GM23248 (cell line): ENCODE measurements around a stretch of chr3.

DNA sequence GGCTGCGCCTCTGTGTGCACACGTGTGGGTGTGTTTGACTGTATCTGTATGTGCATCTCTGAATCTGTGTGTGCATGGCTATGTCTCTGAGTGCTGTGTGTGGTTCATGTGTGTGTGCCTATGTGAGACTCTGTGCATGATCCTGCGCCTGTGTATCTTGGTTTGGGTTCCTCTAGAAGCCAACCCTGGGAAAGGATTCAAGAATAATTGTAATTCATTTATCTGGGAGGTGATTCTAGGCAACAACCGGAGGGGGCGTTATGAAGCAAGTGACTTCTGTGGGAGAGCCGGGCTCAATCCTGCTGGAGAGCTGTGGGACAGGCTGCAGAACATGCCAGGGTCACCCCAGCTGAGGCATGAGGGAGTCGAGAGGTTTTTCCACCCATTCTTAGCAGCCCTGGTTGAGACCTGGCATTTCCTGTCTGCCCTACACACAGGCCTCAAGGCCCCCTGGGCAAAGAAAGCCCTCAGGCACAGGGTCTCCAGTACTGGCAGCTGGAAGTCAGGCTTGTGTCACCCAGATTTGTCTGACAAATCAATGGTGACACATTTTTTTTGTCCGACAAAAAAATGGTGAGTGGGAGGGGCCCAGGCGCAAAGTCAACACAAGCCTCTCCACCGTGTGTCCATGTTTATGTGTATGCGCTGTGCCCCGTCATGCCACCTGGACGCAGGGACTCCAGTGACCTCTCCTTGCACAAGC lies 21.1 kb upstream of the ALAS1 start:
- RAMPAGE, long total RNA = no peak

GRCh38 chr3:52202403-52202873 lies 4.5 kb downstream of the ALAS1 start:
- RAMPAGE, long total RNA = no peak

- RAMPAGE, long total RNA = no peak
Measured at GRCh38 chr3:52255728-52256530, 10.4 kb downstream of the PPM1M start.

DNA sequence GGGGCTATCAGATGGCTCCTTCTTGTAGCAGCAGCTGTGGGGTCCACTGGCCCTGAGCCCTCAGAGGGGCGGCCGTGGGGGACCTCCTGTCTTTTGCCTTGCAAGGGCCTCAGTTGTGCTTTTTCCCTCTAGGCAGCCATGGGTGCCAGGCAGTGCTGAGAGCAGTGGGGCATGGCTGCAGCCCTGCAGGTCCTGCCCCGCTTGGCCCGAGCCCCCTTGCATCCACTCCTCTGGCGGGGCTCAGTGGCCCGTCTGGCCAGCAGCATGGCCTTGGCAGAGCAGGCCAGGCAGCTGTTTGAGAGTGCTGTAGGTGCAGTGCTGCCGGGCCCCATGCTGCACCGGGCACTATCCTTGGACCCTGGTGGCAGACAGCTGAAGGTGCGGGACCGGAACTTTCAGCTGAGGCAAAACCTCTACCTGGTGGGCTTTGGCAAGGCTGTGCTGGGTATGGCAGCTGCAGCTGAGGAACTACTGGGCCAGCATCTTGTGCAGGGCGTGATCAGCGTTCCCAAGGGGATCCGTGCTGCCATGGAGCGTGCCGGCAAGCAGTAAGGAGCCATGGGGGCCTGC lies 2.6 kb downstream of the GLYCTK start:
- RAMPAGE, long total RNA = no peak

DNA sequence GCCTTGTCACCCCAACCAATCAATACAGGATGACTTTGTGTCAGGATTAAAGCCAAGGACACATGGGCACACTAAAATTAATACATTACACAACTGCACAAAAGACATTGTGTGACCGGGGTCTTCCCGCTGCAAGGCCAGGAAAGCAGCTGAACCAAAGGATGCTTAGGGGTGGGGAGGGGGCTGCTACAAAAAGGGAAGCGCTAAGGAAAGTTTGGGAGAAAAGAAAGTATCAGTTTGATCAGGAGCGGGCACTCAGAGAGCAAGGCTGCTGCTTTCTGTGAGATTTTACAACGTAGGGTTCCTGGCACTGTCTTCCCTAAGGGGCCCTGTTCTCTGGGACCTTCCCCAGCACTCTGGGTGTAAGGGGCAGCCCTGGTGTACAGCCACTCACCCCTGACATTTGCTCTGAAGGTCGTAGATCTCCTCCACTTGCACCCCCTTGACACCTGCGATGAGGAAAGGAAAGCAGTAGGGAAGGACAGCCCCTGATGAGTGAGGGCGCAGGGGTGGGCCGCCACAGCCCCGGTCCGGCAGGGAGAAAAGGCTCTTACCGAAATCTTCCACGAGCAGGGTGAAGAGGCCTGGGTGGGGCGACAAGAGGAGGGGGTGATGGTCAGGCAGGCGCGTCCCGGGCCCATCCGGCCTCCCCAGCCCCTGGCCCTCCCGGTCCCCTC lies 510 bp downstream of the BAP1 start:
- RAMPAGE, long total RNA = no peak

DNA sequence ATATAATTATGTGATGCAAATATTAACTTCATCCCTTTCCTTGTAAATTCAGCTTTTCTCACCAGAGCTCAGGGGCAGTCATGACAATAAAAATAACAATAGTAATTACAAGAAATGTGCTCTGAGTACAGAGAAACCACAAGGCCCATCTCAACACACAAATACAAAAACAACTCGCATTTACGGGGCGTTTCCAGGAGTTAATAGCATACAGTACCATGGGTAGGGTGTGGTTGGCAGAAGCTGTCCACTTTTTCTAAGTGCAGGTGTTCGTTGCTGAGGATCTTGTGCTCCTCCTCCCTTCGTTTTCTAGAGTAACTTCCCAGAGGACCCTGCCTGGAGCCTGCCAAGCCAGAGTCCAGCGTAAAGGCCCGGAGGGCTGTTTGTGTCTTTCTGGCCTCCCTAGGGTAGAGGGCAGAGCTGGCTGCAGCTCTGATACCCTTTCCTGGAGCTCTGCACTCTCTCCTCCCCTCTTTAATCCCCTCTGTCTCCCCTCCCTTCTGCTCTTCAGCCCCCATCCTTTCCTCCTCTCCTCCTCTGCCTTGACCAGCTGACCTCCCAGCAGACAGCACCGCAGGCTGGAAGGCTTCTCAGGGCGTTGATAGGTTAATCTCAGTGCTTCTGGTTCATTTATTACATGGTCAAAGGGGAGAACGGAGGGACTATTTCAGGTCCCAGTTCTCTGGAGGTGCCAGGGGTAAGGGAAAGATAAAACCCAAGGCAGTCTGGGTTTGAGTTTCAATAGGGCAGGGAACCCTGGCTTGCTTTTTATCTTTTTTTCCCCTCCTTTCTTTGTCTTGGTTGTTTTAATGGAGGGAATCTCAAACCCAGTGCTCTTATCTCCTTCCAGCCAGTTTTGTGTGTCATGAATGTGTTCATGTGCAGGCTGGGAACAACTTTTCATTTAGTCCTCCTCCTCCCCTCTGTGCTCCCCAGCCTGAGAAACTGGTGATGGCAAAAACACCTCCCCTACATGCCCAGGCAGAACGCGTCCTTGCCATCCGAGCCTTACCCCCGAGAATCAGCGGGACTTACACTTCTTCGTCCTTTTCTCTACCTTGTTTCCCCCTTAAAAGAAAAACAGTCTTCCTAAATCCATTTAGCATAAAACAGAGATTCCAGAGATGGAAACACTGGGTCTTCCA lies 11.2 kb downstream of the SEMA3G start:
- RAMPAGE, long total RNA = no peak

- RAMPAGE, long total RNA = no peak
Measured at GRCh38 chr3:52456055-52457072, 960 bp downstream of the NISCH start.

- RAMPAGE, long total RNA = no peak
Measured at GRCh38 chr3:52468052-52468741, 12.8 kb downstream of the NISCH start.

DNA sequence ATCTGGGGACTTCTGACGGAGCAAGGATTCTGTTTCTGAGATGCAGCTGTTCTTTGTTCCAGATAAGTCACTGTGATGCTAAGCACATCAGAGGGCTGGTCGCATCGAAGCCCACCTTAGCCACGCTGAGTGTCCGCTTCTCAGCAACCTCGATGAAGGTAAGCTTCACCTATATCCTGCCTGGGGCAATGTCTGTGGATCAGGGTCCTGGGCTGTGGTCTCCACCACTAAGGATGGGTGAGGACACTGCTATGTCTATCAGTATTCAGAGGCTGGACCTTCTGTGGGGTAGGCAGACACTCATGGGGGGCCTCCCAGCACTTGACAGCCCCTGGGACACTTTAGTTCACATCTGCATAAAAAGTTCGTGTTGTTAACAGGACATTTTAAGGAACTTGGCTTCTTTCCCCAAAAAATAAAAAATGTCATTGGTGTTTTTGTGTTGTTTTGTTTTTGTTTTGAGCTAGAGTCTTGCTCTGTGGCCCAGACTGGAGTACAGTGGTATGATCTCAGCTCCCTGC lies 18.3 kb downstream of the NISCH start:
- RAMPAGE, long total RNA = no peak

DNA sequence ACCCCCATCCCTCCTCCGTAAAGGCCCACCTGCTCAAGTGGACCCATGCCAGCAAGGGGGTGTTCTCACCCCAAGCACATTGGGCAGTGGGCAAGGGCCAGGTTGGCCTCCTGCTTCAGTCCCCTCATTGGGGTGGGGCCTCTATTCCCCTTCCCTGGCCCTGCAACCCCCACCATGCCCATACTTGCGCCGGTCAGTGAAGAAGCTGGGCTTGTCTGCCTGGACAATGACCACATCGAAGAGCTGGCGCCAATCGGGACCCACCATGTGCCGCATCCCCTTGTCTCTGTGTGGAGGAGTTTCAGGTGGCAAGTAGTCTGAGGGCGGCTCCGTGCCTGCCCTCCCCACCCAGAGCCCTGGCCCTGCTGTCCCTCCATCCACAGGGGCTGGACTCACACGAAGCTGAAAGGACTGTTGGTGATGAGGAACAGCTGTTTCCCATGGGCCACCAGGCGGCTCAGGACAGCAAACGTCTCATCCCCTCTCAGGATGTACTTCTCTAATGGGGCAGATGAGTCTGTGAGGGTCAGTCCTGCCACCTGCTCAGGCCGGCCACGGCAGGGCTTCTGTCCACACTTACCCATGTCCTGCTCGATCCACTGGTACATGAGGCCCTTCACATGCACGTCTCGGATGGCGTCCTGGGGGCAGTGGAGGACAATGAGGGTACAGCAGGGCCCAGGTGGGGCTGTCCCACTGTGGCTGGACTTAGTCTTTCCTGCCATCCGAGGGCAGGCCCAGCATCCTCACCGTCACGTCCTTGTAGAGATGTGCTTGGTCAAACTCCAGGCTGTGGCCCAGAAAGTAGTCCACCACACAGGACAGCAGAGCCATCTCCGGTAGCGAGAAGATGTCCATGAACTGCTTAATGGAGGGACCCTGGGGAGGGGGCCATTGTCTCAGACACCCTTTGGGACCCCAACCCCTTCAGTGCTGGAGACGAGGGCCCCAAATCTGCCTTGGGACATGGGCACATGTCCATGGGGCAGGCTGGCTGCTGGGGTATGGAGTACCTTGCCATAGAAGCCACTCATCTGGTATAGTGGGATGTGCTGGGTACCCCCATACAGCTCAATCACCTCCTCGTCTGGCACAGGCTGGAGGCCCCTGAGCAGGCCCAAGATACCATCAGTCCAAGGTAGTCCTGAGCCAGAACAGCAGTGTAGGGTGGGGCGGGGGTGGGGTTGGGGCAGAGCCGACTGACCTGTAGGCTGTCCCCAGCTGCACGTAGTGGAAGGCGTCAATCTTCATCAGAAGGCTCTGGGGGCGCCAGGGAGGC lies 5.8 kb downstream of the NT5DC2 start:
- RAMPAGE, long total RNA = no peak

- RAMPAGE, long total RNA = no peak
Measured at GRCh38 chr3:52563251-52563852, 26.9 kb downstream of the UQCC5 start.

- RAMPAGE, long total RNA = no peak
Measured at GRCh38 chr3:52684771-52685105, 1.1 kb upstream of the GNL3 start.

GRCh38 chr3:52688745-52689183 lies 2.9 kb downstream of the GNL3 start:
- RAMPAGE, long total RNA = no peak

- RAMPAGE, long total RNA = no peak
Measured at GRCh38 chr3:52795461-52795997, 933 bp downstream of the ITIH3 start.

DNA sequence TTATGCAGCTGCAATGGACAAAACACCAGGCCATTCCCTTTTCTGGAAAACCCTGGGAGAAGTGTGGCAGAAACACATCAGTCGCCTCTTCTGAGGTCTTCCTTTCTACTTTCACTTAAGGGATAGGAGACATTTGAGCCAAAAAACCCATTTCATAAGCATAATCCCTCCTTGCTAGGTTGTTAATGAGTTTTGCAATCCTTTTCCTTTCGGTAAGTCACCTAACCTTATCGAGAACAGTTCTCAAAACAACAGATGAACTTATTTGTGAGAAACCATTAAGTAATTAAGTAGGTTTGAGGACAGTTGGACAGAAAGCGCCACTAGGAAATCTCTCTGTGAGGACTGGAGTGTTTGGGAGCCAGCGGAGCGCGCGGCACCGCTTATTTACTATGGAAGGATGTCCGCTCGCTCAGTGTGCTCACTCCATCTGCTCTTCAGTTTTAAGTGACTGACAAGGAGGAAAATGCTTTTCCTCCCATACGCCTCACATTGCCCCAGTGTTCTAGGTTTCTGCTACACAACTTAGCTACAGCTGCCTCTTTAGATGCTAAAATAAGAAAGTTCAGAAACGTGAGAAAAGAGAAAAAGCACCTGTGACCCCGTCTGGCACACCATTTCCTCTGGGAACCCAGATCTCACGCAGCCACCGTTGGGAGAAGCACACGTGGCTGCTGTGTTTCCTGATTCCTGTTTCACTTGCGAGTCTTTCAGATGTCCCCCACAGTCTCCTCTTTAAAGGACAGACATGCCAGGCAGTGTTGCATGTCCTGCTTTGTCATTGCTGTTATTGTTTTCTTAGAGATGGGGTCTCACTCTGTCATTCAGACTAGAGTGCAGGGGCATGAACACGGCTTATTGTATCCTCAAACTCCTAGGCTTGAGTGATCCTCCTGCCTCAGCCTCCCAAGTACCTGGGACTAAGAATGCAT lies 11.6 kb upstream of the MUSTN1 start:
- RAMPAGE, long total RNA = no peak

- RAMPAGE, long total RNA = no peak
Measured at GRCh38 chr3:52998570-52999906, 46.8 kb downstream of the SFMBT1 start.

GRCh38 chr3:53046194-53047383 lies 716 bp upstream of the SFMBT1 start:
- RAMPAGE, long total RNA = no peak

GRCh38 chr3:53072574-53073779 lies 27.1 kb upstream of the SFMBT1 start:
- RAMPAGE, long total RNA = no peak

- RAMPAGE, long total RNA = no peak
Measured at GRCh38 chr3:53102698-53103000, 27.6 kb downstream of the RFT1 start.

GRCh38 chr3:53130864-53131561 lies 778 bp upstream of the RFT1 start:
- RAMPAGE, long total RNA = no peak